ENCODE data around the gene PDZD9.

DNA sequence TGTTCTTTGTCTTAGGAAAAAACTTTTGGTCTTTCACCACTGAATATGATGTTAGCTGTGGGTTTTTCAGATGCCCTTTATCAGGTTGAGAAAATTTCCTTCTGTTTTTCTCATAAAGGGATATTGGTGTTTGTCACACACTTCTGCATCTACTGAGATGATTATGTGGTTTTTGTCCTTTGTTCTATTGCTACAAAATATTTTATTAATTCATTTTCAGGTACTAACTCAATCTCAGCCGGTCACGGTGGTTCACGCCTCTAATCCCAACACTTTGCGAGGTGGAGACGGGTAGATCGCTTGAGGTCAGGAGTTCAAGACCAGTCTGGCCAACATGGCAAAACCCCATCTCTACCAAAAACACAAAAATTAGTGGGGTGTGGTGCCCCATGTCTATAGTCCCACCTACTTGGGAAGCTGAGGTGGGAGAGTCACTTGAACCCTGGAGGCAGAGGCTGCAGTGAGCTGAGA lies 49.2 kb downstream of the NPIPB4 start:
- PRO-cap: no peak
- RRBS: no CpG with 5 or more reads among the region's 6 CpGs

DNA sequence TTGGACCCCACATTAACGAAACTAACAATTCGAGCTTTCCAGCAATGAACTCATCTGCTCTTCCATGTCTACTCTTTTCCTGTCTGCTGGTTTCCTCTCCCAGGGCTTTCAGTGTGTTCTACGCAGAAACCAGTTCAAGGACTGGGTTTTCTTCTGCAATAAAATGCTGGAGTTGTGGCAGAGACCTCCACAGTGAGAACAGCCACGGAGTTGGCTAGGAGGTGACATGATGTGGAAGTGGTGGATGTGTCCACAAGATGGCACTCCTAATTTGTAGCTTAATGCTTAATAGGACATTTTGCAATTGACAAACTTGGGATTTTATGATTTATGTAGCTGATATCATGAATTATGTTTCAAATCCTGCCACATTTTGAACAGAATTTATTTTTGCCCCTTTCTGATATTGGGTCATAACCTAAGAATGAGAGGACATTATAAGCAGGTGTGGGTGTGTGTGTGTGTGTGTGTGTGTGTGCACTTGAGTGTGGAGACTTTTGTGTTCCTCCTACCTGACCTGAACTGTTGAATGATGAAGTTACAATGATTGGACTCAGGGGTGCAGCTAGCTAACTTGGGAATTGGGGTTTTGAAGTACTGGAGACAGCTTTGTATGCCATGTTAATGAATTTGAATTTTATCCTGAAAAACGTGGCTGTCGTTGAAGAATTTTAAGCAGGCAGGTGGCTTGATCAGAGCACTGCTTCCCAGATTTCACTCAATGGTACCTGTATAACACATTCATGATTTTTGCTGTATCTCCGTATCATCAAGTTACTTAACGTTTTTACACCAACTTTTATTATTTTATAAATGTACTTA lies 2.0 kb upstream of the UQCRC2 start:
- PRO-cap: no peak
- RRBS: no CpG with 5 or more reads among the region's 8 CpGs

DNA sequence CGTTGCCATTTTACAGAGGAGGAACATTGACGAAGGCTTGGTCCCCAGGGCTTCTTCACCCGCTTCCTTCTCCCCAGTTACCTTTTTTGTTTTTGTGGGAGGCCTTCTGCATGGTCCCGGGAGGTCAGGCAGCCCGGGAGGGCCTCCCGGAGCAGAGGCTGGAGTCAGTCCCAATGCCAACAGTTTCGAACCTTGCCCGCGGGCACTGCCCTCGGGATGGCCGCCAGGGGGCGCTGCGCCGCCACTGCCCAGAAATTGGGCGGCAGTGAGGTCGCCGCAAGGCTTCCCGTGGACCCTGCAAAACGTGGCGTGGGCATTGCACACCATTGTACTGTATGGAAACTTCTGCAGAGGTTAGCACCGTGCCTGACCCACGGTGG lies at the start of gene PDZD9:
Gene PDZD9, minus strand, starts transcription at position 181 of the 380 bp plus-strand sequence.
- PRO-cap: no peak
- RRBS: no CpG with 5 or more reads among the region's 22 CpGs

GRCh38 chr16:22189876-22190621 lies 16.0 kb upstream of the EEF2K start:
- PRO-cap: bidirectional peak, plus-strand start at chr16:22190170, minus-strand start at chr16:22190026; unidirectional peak, minus-strand start at chr16:22190416
- RRBS: 2% methylated on average over 14 of the region's 69 CpGs

DNA sequence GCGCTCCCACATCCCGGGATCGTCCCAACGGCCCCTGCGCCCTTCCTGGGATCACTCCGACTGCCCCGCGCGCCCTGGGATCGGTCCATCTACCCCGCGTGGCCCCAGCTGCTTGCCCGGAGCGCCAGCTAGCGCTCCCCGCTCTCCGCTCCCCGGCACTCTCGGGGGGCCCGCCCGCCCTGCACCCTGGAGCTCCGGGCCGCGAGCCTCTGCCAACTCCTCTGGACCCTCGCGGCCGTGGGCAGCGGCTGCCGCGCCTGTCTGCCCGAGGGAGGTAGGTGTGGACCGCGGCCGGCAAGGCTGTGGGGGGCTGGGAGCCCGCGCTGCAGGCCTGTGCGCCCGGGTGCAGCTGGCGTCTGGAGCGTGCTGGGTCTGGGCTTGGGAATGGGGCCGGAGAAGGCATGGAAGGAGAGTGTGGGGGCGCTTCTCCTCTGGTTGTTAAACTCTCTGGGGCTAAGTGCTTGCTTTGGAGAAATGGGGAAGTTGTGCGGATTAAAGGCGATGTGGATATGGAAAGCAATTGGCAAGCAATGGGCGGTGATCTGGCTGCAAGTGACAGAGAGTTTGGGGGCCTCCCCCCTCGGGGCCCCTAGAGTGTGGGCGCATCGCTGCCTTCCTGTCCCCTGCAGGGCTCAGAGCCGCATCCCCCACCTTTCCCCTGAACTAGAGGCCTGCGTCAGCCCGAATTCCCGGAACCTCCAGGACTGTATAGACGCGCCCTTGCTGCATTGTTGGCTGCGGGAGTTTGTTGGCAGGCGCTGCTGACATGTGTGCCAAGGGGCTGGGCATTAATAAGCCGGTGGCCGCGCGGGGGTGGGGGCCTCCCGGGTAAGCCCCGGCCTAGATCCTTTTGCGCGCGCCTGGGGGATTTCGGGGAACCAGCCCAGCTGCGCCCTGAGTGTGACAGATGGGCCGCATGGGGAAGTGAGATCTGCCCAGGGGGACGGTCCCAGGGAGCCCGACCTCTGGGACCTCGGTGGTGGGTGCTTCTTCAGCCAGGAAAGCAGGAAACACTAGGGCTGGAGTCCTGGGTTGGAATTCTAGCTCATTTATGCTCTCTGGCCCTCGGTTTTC lies 665 bp downstream of the EEF2K start:
- PRO-cap: bidirectional peak, plus-strand start at position 527 of the sequence, minus-strand start at position 358 of the sequence; bidirectional peak, plus-strand start at position 831 of the sequence, minus-strand start at position 625 of the sequence
- RRBS: 2% methylated on average over 27 of the region's 72 CpGs

DNA sequence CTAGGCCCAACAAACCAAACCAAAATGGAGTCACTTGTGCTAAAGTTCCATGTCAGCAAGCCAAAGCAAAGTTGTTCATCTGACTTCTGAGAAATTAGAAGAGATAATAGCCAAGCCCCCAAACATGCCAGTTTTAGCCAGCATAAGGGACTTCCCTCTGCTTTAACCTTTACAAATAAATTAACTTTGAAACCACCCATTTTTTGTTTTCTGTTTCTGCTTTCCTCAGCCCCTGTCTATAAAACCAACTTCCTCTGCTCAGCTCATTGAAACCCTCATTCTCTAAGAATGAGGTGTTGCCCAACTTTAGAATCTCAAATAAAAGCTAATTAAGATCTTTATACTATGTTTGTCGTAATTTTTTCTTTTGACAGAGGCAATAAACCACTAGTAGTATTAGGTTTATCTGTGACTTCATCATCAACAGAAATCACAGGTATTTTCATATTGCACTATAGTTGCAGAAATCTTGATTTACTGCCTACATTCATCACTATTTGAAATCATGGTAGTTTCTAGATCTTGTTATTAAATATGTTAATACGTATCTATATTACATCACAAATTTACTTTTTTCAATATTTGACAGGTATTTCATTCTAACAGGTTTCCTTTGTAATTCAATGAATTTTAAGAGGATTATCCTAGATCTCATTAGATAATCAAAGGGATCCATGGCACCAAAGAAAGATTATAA lies 18.7 kb downstream of the CDR2 start:
- PRO-cap: no peak
- RRBS: no CpG with 5 or more reads among the region's 2 CpGs

GRCh38 chr16:22357572-22358789 lies 16.4 kb downstream of the CDR2 start:
- PRO-cap: no peak
- RRBS: no CpG with 5 or more reads among the region's 6 CpGs

- PRO-cap: no peak
- RRBS: no CpG with 5 or more reads among the region's 8 CpGs
Measured at GRCh38 chr16:22368219-22369015, 6.0 kb downstream of the CDR2 start.

GRCh38 chr16:22372997-22373632 lies 1.3 kb downstream of the CDR2 start:
- PRO-cap: no peak
- RRBS: no CpG with 5 or more reads among the region's 12 CpGs

DNA sequence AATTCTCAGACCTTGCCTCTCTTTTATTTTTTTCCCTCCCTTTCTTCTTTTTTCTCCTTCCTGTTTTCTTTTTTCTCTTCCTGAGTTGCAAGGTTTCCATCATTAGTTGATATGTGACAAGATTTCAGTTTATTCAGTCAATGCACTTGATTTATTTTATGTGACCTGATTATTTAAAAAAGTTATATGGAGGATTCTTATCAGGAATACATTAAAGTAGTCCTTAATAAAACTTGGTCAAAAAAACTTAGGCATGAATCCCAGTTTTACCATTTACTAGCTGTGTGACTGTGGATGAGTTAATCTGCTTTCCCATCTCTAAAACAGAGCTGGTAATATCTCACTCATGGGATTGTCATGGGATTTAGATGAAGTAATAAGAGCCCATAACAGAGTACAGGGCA lies 31.6 kb upstream of the CDR2 start:
- PRO-cap: no peak

DNA sequence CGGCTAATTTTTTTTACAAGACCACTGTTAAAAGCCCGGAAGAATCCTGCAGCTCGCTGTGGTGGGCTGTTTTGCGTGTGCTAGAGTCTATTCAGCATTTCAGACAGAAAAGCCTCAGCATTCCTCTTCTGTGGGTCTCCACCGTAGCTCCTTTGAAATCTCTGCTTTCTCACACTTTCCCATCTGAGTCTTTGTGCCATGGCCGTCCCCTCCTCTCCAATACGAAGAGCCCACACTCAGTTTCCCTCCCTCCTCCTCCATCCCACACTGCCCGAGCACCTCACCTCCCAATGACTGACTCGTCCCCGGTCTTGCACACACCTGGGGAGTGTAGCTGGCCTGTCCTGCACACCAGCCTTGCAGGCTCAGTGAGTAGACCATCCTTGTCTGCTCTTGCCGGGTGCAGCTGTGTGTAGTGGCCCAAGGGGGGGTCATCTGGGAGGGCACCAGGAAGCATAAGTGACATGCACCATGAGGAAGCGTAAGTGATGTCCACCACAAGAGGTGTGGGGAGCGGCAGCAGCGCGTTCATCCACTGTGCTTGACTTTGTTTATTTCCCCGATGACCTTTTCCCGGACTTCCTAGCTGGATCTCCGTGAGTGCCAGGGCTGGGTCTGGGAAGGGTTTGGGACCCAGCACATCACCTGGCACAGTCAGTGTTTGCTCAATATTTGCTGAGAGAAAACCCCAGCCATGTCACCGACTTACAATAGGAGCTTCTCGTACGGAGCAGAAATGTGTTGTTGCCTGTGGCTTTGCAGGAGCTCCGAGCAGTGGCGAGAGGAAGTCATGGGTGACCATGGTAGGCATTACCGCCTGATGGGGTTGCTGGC lies 45.5 kb upstream of the CDR2 start:
- PRO-cap: no peak
- RRBS: 100% methylated on average over 1 of the region's 24 CpGs

DNA sequence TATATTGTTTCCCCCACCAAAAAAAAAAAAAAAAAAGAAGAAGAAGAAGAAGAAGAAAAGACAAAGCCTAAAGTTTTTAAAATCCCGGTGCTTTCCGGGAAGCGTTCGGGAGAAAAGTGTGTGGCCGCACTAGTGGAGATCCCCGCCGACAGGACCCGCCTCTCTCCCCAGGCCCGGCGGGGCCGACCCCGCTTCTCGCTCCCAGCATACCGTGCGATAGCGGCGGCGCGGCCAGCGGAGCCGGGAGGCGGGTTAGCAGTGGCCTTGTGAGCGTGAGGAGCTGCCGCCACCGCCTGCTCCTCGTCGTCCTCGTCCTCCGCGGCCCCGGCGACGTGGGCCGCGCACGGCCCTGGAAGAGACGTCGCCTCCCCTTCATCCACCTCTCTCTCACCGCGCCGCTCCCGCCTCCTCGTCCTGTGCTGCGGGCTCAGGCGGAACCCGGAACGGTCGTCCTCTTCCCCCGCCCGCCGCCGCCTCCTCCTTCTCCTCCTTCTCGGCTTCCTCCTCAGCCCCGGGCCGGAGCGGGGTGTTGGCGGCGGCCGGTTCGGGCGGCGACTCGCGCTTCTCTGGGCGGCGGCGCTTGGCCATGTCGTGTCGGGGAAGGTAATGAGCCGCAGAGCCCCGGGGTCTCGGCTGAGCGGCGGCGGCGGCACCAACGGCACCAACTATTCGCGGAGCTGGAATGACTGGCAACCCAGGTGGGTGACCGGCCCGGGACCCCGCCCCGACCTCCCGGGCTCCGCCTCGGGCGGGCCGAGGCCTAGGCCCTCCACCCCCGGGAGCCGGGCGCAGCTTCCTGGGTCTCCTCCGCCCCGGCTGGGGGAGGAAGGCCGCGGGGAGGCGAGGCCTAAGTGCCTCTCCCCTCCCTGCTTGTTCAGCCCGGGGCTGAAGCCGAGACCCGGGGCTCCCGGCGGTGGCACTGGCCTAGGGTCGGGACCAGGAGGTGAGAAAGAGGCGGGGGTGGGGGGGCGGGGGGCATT lies 62.7 kb upstream of the CDR2 start:
- PRO-cap: bidirectional peak, plus-strand start at position 261 of the sequence, minus-strand start at position 389 of the sequence; bidirectional peak, plus-strand start at position 789 of the sequence, minus-strand start at position 798 of the sequence
- RRBS: 2% methylated on average over 20 of the region's 104 CpGs

DNA sequence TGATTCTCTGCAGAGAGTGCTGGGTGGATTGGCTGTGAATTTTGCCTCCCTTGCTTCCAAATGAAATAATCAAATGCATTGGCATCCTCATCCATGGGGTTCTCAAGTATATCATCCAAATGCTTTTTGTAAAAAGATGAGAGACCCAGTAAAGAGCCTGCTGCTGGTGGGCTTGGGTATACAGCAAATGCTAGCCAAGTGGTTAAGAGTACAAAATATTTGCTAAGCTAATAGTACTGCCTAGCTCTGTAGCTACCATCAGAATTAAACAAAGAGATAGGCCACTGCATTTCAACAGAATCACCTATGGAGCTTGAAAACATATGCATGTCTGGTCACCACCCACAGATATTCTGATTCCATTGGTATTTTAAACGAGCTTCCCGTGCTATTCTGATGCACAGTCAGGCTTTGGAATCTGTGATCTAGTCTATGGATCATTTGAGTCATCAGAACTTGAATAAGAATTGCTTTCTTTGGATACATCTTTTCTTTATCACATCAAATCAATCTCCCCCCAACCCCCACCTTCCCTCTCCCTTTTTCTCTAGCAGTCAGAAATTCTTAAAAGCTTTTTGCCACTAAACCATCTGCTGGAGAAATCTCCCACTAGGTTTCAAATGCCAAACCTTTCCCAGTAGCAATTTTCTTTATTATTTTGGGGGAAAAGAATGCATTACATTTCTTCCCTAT lies 124.6 kb downstream of the NPIPB5 start:
- PRO-cap: no peak
- RRBS: no CpG with 5 or more reads among the region's 2 CpGs

DNA sequence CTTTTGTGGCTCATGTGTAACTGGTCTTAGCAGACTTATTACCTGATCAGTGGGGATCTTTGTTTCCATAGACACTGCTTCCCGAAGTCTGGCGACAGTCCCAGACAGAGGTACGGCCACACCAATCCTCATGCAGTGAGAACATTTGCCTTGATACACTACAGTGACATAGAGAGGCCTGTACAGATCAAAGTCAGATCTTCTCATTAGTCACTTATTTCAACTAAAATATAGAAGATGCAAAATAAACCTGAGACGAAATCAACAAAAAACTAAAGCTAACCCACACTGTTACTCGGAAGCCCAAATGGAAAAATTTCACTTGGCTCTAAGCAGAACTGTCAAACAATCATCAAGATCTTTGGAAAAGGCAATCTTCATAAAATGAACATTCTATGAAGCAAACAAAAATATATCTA lies 43.8 kb downstream of the USP31 start:
- PRO-cap: no peak
- RRBS: no CpG with 5 or more reads among the region's 5 CpGs

GRCh38 chr16:23505972-23507380 lies 3.8 kb downstream of the GGA2 start:
- PRO-cap: no peak
- RRBS: no CpG with 5 or more reads among the region's 15 CpGs

DNA sequence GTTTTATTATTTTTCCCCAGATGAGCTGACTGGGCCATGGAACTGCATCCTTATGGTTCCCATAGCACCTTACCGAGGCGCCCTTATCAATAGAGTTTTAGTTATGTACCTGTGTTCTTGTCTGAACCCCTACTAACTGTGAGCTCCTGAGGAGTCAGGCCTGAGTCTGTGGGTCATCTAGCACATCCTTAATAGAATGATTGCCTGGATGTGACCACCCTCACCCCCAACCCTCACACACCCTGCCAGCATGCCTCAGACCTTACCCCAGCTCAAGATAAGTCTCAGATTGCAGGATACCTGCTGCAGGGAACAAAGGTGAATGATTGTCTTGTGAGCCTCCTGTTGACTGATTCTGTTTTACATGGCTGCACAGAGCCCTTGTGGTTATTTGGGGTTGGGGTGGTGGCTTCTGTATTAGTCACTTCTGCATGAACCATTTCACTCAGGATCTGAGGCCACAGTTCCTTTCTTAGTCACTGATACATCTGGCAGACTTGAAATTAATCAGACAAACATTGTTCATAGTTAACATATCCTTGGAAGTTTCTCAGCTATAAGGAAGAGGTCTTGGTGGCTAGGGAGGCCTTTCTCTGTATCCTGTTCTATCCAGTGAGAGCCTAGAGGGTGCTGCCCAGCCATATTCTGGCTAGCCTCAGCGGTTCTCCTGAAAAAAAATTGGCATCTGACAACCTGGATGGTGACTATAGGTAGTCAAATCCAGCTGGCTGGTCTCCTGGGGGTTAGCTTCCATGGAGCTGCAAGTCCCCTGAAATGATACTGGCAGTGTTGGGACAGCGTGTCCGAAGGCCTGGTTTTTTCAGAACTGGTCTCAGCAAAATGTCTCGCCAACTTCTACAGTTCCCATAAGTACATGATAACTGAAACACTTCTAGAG lies 8.6 kb upstream of the PLK1 start:
- PRO-cap: no peak
- RRBS: no CpG with 5 or more reads among the region's 6 CpGs

DNA sequence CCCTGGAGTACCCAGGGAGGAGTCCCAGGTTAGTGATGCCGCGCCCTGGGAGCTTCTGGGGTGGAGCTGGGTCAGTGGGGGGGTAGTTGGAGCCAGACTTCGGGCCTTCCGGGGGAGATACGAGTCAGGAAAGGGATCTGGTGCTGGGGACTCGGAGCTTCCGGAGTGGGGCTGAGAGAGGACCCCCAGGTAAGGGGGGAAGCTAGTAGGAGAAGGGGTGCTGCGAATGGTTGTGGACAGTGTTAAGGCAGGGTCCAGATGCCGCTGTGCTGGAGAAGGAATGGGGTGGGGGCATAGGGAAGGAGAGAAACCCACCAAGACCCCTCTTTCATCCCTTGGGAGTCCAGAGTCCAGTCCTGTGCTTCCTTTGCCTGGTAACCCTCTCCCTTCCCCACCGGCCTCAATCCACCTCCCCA lies 957 bp downstream of the PLK1 start:
- PRO-cap: no peak
- RRBS: 65% methylated on average over 4 of the region's 10 CpGs

GRCh38 chr16:23694644-23695535 lies 16.2 kb downstream of the PLK1 start:
- PRO-cap: no peak
- RRBS: 9% methylated on average over 6 of the region's 36 CpGs

GRCh38 chr16:23710821-23711221 lies 2.2 kb downstream of the ERN2 start:
- PRO-cap: no peak
- RRBS: no CpG with 5 or more reads among the region's 2 CpGs

DNA sequence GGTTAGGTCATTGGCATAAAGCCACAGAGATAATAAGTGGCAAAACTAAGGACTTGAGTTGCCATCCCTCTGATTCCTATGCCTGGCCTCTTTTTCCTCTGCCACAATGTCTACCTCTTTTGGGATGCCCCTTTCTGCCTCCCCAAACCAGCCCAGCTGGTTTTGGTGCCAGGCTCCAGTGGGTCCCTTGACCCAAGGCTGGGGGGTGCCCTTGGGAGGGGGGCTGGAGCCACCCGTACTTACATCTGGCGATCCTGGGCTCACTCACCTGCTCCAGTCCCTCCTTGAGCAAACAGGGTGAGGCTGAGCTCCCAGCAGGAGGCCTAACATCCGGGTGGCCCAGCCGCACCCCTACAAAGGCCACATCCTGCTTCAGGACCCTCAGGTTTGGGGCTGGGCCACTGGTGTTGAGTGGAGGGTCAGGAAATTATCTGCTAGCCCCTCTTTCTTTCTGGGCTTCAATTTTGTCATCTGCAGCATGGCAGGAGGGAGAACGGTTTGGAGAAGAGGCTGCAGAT lies 1.2 kb downstream of the ERN2 start:
- PRO-cap: no peak
- RRBS: no CpG with 5 or more reads among the region's 5 CpGs

Data from kidney (tissue), 2 donors.